Uterus (tissue), 7 donors: Measurements from ENCODE around the genes DCLRE1C, OLAH and MINDY3.

DNA sequence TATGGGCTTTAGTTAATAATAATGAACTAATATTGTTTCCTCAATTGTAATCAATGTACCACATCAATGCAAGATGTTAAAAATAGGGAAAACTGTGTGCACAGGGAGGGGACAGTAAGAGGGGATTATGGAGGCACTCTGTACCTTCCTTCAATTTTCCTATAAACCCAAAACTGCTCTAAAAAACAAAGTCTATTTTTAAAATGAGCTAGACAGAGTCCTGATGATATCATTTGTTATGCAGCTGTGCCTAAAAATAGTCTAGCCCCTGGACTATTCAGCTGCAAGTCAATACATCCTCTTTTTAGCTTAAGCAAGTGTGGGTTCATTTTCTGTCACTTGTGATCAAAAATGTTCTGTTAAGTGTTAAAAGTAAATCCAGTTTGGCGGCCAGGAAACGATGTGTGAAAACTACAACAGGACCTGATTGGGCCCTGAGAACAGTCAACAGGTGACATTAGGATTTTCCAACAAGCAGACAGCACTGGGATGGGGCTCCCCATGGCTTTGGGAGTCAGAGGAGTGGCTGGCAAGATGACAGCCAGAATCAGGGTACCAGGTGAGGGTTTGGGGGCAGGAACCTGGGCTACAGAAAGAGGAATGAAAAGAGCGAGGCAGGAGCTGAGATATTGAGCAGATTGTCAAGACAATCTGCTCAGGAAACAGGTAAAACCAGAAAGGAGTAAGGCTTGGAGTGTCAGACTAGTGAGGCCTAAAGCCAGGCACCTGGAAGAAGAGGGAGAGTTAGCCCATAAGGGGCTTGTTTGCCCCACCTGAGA is 33.9 kb downstream of the FAM107B start:
- PRO-cap, 4 experiments: no peak in any of the 4 experiments
- RAMPAGE, long total RNA, 2 experiments: no peak in any of the 2 experiments
- RRBS: no CpG with 5 or more reads among the region's 3 CpGs

DNA sequence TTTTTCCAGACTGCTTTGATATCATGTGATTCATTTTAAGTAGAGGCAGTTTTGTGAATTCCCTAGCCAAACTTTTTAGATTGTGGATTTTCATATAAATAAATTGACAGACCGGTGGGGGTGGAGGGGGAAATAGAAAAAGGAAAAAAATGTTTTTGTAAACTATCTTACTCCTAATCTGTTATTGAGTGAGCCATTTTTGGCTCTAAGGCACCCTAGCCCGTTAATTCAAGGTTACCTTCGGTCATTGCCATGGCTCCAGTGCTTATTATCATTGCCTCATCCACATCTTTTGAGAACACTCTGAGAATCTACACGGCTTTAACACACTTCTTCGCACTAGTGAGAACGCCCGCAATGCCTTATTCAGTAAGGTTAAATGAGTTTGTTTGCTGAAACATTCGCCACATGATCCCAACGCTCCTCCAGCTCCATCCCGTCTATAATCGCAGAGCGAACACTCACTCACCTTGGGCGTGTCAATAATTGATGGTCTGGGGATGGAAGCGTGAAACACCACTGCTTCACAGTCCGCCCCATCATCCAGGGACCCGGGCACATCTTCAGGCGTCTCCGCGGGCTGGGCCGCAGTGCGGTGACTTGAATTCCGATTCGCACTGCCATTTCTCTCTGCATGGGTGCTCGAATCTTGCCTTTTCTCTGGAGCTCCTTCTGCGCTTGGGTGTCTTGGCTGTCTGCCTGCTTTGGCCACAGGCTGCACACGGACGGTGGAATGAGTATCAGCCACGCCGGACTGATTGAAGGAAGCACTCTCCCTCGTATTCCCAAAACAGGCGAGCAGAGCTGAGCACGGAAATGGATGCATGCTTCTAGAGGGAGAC is 692 bp downstream of the FAM107B start:
- PRO-cap, 4 experiments: no peak in any of the 4 experiments
- RAMPAGE, long total RNA, 2 experiments: no peak in any of the 2 experiments
- RRBS: no CpG with 5 or more reads among the region's 32 CpGs

DNA sequence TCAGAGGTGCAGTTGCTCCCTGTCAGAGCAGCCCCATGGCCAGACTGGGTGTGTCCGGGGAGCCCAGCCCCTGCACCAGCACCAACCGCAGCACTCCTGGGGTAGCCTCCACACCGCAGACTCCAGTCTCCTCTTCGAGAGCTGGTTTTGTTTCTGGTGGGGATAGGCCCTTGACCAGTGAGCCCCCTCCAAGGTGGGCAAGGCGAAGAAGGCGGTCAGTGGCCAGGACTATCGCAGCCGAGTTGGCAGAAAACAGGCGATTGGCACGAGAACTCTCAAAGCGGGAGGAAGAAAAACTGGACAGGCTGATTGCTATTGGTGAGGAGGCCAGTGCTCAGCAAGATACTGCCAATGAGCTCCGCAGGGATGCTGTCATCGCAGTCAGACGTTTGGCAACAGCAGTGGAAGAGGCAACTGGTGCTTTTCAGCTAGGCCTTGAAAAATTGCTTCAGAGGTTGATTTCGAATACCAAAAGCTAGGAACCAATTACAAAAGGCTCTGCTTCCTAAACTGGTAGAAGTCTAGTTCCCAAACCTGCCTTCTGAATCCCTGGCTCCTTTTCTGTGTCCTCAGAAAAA is 5.4 kb downstream of the HSPA14 start:
- PRO-cap, 4 experiments: no peak in any of the 4 experiments
- RAMPAGE, long total RNA, 2 experiments: no peak in any of the 2 experiments
- RRBS: no CpG with 5 or more reads among the region's 15 CpGs

GRCh38 chr10:14953971-14954715 is at the start of gene DCLRE1C:
Gene DCLRE1C (minus strand): TSS chr10:14954096.
- PRO-cap, 4 experiments: peak in 4 of 4 experiments; most common plus-strand start chr10:14954179 (in 4); most common minus-strand start chr10:14954086 (in 4)
- RAMPAGE, long total RNA, 2 experiments: start-site peak on the minus strand in 1 of 2 experiments, at chr10:14954034-14954074 at its widest, 217 reads per replicate
- RRBS: 1% methylated on average over 15 of the region's 47 CpGs

DNA sequence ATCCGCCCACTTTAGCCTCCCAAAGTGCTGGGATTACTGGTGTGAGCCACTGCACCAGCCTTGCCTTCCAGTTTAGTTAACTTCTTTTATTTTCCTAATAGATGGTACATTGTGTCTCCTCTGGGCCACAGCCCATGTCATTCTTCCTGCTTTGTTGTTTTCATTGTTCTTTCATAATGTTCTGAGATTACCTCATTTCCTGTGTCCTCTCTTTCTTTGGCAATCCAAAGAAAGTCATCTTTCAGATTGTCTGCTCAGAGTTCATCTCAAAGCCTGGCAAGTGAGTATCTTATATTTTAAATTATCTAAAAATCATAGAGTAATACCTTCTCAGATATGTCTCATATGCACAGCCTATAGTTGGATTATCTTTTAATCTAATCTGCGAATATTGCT is at the start of gene OLAH:
OLAH (plus strand) TSS at position 237 of the 396 bp plus-strand sequence.
- PRO-cap, 4 experiments: no peak in any of the 4 experiments
- RAMPAGE, long total RNA, 2 experiments: no peak in any of the 2 experiments
- RRBS: no CpG with 5 or more reads among the region's 2 CpGs

DNA sequence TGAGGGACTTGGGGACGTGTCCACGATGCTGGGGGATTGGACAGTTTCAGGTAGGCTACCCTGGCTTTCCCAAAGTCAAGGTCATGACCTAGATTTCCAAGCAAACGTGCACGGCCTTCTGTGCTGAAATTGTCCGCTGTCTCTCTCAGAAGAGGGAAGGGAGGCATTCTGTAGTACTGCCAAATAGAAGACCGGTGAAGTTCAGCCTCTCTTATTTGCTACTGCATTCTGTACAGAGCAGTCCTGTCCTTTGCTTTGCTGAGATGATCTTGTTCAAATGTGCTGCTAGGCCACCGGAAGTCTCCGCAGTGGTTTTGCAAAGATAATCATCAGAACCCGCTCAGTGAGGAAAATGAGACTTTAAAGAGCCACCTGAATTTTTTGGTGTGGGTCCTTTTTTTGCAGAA is 1.1 kb upstream of the NMT2 start:
- PRO-cap, 4 experiments: no peak in any of the 4 experiments
- RAMPAGE, long total RNA, 2 experiments: no peak in any of the 2 experiments
- RRBS: 37% methylated on average over 2 of the region's 9 CpGs

GRCh38 chr10:15440242-15441082 is 69.4 kb upstream of the FAM171A1 start:
- PRO-cap, 4 experiments: no peak in any of the 4 experiments
- RAMPAGE, long total RNA, 2 experiments: no peak in any of the 2 experiments
- RRBS: no CpG with 5 or more reads among the region's 11 CpGs

DNA sequence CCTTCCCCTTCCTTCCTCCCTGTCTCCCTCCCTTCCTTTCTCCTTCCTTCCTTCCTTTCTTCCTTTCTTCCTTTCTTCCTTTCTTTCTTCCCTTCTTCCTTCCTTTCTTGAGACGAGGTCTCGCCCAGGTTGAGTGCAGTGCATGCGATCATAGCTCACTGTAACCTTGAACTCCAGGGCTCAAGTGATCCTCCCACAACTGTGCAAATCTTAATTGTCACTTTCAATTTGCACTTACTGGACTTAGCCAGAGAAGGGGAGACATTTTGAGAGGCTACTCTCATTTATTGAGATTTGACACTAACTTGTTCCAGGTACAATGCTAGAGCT is 157.9 kb upstream of the FAM171A1 start:
- PRO-cap, 4 experiments: no peak in any of the 4 experiments
- RAMPAGE, long total RNA, 2 experiments: no peak in any of the 2 experiments
- RRBS: no CpG with 5 or more reads among the region's 3 CpGs

- PRO-cap, 4 experiments: no peak in any of the 4 experiments
- RAMPAGE, long total RNA, 2 experiments: no peak in any of the 2 experiments
- RRBS: no CpG with 5 or more reads among the region's 3 CpGs
Measured at GRCh38 chr10:15603598-15603981, 116.1 kb downstream of the ITGA8 start.

GRCh38 chr10:15859690-15860732 is at the start of gene MINDY3:
Gene MINDY3 (minus strand): TSS chr10:15860507.
- PRO-cap, 4 experiments: peak in 4 of 4 experiments; most common plus-strand start chr10:15860583 (in 3); most common minus-strand start chr10:15860507 (in 4)
- RAMPAGE, long total RNA, 2 experiments: start-site peak on the minus strand in 1 of 2 experiments, at chr10:15860262-15860510 at its widest, 18 to 237 reads per replicate
- RRBS: 1% methylated on average over 14 of the region's 55 CpGs

GRCh38 chr10:16592541-16593353 is 71.1 kb upstream of the C1QL3 start:
- PRO-cap, 4 experiments: no peak in any of the 4 experiments
- RAMPAGE, long total RNA, 2 experiments: no peak in any of the 2 experiments
- RRBS: no CpG with 5 or more reads among the region's 8 CpGs

DNA sequence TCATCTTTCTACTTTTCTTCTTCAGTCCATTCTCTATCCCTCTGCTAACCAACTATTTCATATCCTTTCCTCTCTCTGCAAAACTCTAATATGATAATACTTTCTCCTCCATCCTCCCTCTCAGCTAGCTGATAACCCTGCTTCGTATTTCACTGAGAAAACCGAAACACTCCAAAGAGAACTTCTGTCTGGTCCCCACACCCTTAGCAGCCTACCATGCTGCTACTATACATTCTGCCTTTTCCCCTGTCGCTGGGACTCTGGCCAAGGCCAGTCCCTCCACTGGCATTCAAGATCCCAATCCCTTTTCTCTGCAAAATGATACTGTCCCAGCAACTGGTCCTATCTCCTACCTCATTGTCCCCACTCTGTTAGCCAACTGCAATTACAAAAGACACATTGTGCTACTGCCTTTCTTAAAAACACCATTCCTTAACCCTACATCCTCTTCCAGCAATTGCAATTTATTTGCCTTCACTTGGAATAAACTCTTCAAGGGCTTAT is 113.6 kb upstream of the C1QL3 start:
- PRO-cap, 4 experiments: no peak in any of the 4 experiments
- RAMPAGE, long total RNA, 2 experiments: no peak in any of the 2 experiments
- RRBS: no CpG with 5 or more reads among the region's 3 CpGs

- PRO-cap, 4 experiments: no peak in any of the 4 experiments
- RAMPAGE, long total RNA, 2 experiments: no peak in any of the 2 experiments
- RRBS: no CpG with 5 or more reads among the region's 2 CpGs
Measured at GRCh38 chr10:16747387-16747932, 69.8 kb downstream of the RSU1 start.

DNA sequence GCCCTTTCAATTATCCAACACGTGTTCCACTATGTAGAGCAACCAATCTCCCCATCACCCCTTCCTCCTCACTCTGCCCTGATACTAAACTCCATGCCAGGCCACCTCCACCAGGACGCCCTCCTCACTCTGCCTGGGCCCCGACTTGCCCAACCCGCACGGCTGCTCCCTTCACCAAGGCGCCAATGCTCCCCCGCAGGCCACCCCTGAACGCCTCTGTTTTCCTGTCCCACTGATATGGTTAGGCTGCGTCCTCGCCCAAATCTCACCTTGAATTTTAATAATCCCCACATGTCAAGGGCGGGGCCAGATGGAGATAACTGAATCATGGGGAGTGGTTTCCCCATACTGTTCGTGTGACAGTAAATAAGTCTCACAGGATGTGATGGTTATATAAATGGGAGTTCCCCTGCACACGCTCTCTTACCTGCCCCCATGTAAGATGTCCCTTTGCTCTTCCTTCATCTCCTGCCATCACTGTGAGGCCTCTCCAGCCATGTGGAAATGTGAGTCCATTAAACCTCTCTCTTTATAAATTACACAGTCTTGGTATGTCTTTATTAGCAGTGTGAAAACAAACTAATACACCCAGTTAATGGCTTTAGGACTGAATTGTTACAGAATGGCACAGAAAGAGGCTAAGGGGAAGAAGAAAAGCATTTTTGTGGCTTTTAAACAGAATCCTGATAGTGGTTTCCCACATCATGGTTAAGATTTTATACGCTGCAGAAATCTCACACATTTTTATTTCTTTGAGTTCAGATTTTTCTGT is 29.8 kb downstream of the RSU1 start:
- PRO-cap, 4 experiments: no peak in any of the 4 experiments
- RAMPAGE, long total RNA, 2 experiments: no peak in any of the 2 experiments
- RRBS: no CpG with 5 or more reads among the region's 14 CpGs

DNA sequence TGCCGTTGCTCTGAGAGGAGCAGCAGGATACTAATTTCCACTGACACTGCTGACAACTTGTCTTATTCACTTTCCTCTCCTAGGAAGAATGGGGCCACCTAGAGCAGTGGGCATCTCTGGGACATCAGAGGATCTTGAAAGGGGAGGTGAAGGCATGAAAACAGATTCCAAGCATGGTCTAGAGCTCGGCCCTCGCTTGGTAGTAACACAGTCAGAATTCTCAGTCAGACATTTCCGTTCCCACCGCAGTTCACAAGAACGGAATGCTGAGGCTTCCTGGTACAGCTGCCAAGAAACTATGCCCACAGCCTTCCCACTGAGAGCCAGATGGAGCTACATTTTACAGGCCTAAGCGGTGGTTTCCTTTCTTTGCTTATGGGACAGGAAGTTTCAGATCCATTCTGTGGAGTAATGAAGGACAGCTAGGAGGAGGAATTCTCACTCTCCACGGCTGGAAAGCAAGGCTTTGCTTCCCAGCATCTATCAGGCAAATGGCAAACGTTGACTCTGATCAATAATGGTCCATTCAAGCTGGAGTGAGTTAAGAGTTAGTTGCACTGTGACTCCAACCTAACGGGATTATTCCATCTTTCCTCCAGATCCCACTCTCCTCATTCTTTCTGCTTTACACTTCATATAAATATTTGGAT is 15.5 kb upstream of the RSU1 start:
- PRO-cap, 4 experiments: peak in 1 of 4 experiments; most common plus-strand start position 399 of the sequence (in 1); most common minus-strand start position 198 of the sequence (in 1)
- RAMPAGE, long total RNA, 2 experiments: no peak in any of the 2 experiments
- RRBS: no CpG with 5 or more reads among the region's 10 CpGs

DNA sequence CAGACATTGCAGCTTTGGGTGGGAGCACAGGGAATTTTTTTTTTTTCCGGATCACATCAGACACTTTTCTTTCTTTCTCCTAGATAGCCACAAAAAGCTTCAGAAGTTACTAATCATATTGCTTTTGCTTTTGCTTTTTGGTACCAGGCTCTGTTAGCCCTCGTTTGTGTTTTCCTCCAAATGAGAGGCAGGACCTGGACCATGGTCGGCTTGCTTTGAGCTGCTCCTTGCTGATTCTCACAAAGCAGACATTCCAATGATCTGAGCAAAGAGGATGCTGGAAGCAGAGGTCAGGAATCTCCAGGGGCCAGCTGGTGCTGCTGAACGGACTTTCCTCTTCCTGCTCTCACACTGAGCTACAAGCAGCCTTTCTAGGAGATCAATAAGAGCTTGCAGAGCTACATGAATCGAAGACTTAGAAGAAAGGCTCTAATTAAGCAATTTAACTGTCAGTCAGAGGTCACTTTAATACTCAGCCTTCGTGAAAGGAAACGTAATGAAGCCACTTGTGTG is 151.1 kb upstream of the RSU1 start:
- PRO-cap, 4 experiments: peak in 3 of 4 experiments; most common plus-strand start position 303 of the sequence (in 1); most common minus-strand start position 241 of the sequence (in 2)
- RAMPAGE, long total RNA, 2 experiments: no peak in any of the 2 experiments
- RRBS: no CpG with 5 or more reads among the region's 7 CpGs

DNA sequence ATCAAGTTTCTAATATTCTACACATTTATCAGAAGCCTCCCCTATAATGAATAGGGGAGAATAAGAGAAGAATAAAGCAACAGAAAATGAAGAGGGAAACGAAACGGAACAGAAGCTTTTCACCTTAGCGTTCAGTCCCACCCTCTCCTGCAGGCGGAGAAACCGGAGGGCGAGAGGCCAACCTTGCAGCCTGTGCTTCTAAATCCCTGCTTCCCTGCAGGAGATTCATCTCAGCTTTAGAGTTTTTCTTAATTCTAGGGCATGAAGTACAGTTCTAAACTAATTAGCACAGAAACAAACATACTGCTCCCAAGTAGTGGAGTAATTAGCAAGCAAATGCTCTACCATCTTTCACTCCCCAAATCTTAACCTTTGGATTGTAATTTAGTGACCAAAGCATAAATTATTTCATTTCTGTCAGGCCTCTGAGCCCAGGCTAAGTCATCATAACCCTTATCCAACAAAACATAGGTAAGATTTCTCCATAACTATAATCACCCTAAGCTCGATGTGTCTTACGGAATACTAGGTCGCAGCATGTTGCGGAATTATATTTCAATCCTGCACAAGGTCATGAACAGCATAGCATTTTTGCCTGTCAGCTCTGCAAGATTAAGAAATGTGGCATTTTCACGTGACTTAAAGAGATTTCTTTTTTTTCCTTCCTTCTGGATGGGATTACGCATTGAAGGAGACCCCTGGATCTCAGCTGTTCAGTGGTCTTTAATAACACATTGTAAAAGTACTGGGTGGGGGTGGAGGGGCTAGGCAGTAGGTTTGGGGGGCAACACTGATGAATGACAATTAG is 107.0 kb downstream of the CUBN start:
- PRO-cap, 4 experiments: peak in 2 of 4 experiments; most common plus-strand start position 558 of the sequence (in 2)
- RAMPAGE, long total RNA, 2 experiments: no peak in any of the 2 experiments
- RRBS: no CpG with 5 or more reads among the region's 12 CpGs

- PRO-cap, 4 experiments: no peak in any of the 4 experiments
- RAMPAGE, long total RNA, 2 experiments: no peak in any of the 2 experiments
- RRBS: no CpG with 5 or more reads among the region's 6 CpGs
Measured at GRCh38 chr10:17115100-17115563, 14.5 kb downstream of the CUBN start.

DNA sequence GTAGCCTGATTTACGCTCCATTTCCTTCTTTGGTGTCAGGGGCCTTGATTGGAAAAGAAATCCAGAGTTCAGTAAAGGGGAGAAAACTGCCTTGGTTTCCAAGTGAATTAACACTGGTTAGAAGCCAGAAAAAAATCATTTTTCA is 268 bp upstream of the TRDMT1 start:
- PRO-cap, 4 experiments: no peak in any of the 4 experiments
- RAMPAGE, long total RNA, 2 experiments: no peak in any of the 2 experiments
- RRBS: no CpG with 5 or more reads among the region's 1 CpG

DNA sequence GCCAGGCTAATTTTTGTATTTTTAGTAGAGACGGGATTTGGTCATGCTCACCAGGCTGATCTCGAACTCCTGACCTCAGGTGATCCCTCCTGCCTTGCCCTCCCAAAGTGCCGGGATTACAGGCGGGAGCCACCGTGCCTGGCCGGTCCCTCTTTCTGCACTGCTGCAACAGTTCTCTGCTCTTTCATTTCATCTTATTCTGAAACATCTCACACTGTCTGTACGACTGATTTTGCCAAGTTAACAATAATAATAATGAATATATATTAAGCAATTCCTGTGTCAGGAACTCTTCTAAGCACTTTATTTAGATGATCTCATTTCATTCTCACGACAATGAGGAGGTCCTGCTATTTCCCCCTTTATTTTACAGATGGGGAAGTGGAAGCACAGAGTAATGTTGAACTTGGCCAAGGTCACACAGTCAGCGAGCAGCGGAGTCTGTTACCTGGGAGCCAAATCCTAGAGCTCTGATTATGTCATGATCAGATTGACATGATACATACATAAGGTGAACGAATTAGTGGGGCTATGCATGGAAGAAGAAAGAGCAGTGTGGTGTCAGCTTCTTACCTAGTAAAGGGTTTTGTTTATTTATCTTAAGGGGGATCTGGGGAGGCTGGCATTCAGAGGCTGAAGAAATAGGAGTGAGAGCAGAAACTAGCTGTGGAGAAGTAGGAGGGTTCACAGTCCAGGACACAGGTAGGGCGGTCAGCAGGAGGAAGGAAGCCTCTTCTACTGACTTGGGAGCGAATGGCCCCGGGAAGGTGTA is 5.9 kb downstream of the MRC1 start:
- PRO-cap, 4 experiments: no peak in any of the 4 experiments
- RAMPAGE, long total RNA, 2 experiments: no peak in any of the 2 experiments
- RRBS: no CpG with 5 or more reads among the region's 14 CpGs